Paraaortic lymph node (tissue), 1 donor: ENCODE measurements around a stretch of chr3.

GRCh38 chr3:52256766-52257160, 11.2 kb downstream of the PPM1M start:
- PRO-cap = no peak

GRCh38 chr3:52271090-52271817, 7.2 kb downstream of the WDR82 start:
- PRO-cap = no peak

GRCh38 chr3:52276956-52278024, 1.2 kb downstream of the WDR82 start:
- PRO-cap = unidirectional peak, plus-strand start at chr3:52277485; bidirectional peak, plus-strand start at chr3:52277820, minus-strand start at chr3:52277689

GRCh38 chr3:52379719-52380171, 30.1 kb downstream of the BAP1 start:
- PRO-cap = no peak

- PRO-cap = no peak
Observed at GRCh38 chr3:52472215-52472548, 16.8 kb downstream of the NISCH start.

DNA sequence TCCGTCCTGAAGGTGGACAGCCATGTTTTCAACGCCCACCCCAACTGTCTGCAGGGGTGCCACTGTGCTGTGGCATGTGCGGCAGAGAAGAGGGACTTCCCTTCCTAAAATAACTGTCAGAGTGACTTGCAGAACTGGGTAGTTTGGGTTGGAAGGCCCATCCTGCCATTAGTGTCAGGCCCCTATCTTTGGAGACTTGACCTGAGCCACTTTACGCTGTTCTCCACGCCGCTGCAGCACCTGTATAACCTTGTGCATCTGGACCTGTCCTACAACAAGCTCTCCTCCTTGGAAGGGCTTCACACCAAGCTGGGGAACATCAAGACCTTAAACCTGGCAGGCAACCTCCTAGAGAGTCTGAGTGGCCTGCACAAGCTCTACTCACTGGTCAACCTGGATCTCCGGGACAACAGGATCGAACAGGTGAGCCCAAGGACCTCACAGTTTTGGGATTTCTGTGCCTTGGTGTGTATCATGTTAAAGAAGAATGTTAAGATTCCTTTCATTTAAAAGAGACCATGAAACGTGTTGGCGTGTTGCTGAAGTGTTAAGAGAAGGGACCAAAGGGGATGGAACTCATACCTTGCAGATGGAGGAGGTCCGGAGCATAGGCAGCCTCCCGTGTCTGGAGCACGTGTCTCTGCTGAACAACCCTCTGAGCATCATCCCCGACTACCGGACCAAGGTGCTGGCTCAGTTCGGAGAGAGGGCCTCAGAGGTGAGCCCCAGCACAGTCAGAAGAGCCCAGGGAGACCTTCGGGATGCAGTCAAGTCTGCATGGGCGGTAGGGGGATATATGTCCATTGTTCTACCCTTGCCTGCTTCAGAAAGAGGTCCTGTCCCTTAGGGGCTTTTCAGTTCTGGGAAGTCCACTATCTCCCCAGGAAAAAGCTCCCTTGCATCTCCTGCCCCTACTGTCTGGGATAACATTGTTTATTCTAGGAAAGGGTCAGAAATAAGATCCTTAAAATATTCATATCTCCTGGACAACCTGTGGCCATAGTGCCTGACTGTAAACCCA, 17.0 kb upstream of the STAB1 start:
- PRO-cap = no peak

- PRO-cap = no peak
Observed at GRCh38 chr3:52484306-52485086, 10.6 kb upstream of the STAB1 start.

GRCh38 chr3:52498646-52499104, 3.5 kb downstream of the STAB1 start:
- PRO-cap = no peak

- PRO-cap = no peak
Observed at GRCh38 chr3:52503838-52504318, 8.7 kb downstream of the STAB1 start.

GRCh38 chr3:52778164-52778649, 808 bp downstream of the ITIH1 start:
- PRO-cap = no peak

DNA sequence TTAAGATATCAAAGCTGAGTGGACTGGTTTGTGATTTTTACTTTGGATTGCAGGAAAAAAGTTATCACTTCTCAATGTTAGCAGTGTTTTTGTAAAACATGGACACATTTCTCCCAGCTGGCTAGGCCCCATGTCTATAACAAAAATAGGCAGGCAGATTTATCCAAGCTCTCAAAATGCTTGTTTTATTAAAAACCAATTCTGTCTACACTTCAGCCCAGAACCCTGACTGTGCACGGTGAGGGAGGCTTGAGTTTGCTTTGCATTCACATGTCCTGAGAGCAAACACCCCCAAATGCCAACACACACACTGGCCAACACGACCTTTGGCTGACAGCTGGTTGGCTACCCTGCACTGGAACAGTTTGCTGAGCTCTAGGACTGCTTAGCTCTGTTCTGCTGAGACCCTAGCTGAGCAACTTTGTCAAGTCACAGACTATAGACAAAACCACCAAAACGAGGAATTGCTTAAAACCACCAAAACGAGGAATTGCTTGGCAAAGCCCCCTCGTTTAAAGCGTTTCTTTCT, 3.7 kb downstream of the STIMATE start:
- PRO-cap = no peak

DNA sequence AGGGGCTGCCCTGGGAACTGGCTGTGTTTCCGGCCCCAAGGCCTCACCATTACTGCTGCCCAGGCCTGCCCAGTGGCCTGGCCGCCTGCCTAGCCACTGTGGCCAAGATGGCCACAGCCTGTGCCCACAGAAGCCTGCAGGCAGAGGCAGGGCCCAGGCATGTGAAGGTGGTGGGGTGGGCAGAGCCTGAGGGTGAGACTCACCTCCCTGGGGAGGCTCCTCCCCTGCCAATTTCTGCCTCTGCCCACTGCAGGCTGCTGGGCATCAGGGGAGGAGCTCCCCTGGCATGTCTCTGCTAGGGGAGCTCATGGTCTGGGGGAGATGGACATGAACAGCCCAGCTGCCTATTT, 6.0 kb upstream of the PRKCD start:
- PRO-cap = no peak

DNA sequence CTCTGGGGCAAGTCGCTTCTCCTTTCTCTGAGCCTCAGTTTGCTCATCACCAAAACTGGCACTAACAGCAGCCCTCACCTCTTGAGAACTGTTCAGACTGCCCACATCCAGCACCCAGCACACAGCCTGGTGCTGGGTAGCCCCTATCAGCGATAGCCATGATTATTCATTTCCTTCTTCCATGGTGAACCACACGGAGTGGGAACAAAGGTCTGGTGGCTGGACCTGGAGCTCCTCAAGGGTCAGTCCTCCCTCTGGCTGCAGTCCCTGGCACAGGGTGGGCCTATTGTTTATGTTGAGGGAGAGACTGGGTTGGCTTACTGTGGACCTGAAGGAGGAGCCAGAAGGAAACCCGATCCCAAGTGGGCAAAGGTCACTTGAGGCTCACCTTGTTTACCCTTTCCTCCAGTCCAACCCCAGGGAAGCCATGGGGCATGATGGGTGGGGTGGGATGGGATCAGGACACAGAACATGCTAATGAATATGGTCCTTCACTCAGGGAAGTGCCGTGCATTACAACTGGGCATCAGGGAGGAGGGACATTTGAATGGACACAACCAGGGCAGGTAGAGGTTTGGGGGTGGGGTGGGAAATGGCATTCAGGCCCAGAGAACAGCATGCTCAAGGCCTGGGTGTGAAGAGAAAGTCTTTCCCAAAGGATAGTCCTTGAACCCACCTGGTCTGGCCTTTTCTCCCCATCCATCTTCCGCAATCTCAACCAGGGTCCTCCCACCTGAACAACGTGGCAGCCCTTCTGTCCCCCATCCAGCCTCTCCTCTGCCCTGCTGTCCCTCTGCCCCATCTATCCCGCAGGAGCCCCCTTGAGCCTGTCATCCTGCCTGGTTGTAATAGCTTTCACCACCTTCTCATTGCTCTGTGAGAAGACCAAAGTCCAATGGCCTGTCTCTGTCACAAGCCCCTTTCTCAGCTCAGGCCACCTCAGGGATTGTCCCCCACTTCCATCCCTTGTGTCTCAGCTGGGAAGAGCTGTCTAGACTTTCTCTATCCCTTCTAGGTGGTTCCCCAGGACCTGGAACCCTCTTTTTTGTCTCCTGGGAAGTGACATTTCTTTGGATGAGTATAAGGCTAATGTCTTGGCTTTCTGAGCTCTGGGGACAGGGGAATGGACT, 1.3 kb upstream of the PRKCD start:
- PRO-cap = no peak

GRCh38 chr3:53167449-53168268, 6.7 kb downstream of the PRKCD start:
- PRO-cap = no peak

- PRO-cap = no peak
Observed at GRCh38 chr3:53168269-53168957, 7.4 kb downstream of the PRKCD start.

- PRO-cap = no peak
Observed at GRCh38 chr3:53170129-53171016, 9.4 kb downstream of the PRKCD start.

GRCh38 chr3:53193337-53193944, 32.4 kb downstream of the PRKCD start:
- PRO-cap = no peak

- PRO-cap = no peak
Observed at GRCh38 chr3:53230241-53230753, 25.5 kb downstream of the TKT start.

DNA sequence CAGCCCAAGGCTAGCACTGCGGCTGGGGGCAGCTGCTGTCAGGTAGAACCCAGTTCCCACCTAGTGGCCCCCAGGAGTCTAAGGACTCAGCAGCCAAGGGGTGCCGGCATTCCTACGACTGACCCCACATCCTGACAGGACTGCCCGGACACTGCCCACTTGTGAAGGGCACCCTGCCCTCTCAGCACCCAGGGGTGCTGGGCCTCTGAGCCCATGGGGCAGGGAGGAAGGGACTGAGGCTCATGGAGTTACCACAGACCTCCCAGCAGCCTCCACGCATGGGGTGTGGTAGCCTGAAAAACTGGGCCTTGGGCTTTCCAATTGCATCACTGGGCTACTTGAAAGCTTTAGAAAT, 13.3 kb downstream of the TKT start:
- PRO-cap = no peak

- PRO-cap = no peak
Observed at GRCh38 chr3:53729092-53729436, 117.2 kb downstream of the CHDH start.